HT1080 (cell line): ENCODE measurements around a stretch of chr2.

DNA sequence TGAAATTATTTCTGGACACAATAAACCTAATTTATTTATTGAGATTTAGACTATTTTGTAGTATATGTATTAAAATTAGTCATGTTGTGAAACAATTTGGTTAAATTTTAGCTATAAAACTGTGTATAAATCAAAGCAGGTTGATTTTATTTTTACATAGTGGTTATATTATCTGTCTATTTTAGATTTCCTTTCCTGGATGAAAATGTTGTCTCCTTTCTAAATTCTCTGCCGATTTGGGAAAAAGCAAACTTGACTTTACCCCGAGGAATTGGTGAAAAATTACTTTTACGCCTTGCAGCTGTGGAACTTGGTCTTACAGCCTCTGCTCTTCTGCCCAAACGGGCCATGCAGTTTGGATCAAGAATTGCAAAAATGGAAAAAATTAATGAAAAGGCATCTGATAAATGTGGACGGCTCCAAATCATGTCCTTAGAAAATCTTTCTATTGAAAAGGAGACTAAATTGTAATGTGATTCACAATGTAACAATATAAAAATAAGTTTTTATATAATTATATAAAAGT, 4.2 kb upstream of the ANKAR start:
RAMPAGE:
- cytosol, long total RNA = no peak
- long total RNA = no peak
- nucleus, long total RNA = no peak

DNA sequence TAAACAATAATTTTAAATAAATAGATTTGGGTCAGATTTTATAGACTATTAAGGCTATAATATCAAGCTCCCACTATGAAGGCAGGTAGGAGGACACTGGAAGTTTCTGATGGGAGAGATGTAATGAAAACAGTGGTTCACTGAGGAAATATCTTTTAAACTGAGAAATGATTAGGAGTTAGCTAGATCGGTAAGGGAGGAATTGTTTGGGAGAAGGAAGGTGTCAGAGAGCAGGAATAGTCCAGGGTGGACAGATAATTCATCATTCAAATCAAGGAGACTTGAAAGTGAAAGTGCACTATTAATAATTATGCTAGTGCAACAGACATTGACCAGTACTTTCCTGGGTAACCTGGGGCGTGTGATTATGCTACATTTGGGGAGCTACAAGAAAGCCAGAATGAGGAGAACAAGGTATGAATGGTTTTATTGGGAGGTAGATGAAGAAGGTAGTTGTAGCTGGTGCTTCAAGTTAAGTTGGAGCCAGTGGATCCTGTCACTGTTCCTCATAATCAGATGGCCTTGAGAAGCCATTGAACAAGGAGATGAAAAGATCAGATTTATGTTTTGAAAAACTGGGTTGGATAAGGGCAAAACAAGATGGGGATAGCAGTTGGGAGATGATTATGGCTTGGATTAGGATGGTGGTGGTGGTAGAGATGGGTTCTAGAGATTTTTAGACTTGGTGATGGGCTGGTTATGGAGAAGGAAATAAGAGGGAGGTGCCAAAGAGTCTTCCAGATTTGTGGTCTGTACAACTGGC, 28.4 kb downstream of the ANKAR start:
RAMPAGE:
- cytosol, long total RNA = no peak
- long total RNA = no peak
- nucleus, long total RNA = no peak

RAMPAGE:
- cytosol, long total RNA = no peak
- long total RNA = no peak
- nucleus, long total RNA = no peak
These were observed 38.3 kb downstream of the ANKAR start for GRCh38 chr2:189712656-189713272.

DNA sequence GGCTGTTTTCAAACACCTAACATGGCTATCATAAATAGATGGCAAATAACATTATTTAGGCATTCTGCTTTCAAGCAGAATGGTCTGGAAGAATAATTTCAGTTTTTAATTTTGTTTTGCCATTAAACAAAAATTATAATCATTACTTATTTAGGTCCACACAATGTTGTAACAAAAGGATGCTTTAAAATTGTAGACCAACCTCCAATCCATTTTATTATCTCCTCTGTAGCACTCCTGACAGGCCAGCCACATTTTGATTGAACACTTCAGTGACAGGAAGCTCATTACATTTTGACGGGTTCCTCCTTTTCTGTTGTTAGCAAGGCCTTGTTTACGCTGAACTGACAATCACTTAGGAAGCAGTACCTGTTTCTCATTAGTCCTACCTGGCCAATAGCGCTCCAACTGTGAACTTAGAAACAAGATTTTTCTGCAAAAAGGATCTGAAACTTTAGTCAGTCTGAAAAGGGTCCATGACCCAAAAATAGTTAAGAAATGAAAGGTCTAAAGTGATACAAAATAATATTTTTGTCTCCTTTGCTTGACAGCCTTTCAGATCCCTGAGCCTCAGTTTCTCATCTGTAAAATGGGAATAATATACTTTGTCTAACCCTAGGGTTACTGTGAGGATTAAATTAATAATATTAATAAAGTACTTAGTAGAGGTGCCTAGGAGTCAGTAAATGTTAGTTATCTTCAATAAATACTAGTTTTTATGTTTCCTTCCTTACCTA, 1.4 kb downstream of the C2orf88 start:
RAMPAGE:
- cytosol, long total RNA = no peak
- long total RNA = no peak
- nucleus, long total RNA = no peak

DNA sequence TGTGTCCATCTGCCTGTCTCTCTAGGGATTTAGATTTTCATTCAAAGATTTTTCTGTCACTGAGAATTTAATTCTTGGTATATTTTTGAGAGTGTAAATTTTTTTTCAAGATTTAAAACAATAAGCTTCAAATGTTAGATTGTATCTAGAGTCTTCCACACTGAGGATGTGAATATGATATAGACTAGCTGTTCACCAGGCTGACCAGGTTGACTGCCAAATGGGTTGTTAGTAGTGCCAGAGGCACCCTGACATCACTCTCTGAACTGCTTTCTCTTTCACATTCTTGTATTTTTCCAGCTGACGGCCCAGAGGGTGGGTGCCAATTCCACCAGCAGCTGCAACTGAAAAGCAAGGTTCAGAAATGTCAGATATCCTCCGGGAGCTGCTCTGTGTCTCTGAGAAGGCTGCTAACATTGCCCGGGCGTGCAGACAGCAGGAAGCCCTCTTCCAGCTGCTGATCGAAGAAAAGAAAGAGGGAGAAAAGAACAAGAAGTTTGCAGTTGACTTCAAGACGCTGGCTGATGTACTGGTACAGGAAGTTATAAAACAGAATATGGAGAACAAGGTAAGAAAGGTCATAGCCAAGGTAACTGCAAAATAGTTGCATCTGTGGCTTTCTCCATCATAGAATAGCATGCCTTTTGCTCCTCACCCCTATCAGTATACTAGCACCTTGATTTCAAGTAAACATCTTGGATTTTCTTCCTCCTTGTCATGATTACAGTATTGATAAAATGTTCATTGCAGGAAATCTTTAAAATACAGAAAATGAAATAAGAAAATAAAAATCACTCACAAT, 16.6 kb downstream of the INPP1 start:
RAMPAGE:
- cytosol, long total RNA = no peak
- long total RNA = no peak
- nucleus, long total RNA = no peak

DNA sequence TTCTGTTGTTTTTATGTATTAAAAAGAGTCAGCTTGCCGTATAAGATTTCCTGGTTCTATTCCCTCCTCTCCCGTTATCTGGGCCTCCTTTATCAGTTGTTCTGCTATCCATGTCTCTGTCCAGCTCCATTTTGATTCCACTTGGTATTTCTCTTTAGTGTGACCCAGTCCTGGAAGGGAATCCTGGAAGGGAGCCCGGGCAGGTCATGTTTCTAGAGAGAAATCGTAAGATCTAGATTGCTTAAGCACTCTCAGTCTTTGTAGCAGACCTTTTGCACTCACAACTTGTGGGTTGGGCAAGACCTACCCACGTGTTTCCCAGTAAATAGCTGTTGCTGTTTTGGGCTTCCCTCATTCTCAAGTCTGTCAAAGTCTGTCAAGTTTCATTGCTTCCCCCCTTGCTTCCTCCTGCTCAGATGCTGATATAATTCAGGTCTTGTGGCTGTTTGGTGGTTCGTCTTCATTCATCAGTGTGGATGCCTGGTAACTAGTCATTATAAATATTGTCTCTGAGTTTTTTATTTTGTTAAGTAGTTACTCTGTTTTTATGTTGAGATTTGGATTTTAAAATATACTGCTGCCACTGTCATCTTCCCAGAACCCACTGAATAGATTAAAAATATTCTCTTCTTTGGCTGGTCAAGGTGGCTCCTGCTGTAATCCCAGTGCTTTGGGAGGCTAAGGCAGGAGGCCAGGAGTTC, 17.4 kb upstream of the NEMP2 start:
RAMPAGE:
- cytosol, long total RNA = no peak
- long total RNA = no peak
- nucleus, long total RNA = no peak

RAMPAGE:
- cytosol, long total RNA = no peak
- long total RNA = no peak
- nucleus, long total RNA = no peak
These were observed 5.5 kb downstream of the NAB1 start for GRCh38 chr2:190654215-190655001.

DNA sequence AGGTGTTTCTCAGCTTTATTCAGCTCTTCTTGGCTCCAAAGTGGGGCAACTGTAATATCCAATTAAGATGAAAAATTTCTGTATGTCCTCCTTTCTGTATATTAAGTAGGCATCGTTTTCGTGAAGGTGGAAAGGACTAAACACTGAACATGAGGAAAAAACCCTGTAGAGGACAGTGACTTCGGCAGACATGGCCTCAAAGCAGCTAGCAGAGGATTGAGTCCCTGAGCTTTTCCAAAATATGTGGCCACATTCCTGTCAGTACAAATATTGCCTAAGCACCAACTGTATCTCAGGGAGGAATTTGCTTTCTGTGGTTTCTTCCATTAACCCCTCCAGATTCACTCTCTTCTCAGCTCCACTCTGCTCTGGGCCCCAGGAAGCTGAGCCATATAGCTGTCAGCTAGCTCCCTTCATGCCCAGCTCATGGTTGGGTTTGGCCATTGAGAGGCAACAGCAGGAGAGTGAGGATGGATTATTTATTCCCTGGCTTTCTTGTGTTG, 67.8 kb upstream of the GLS start:
RAMPAGE:
- cytosol, long total RNA = no peak
- long total RNA = no peak
- nucleus, long total RNA = no peak

DNA sequence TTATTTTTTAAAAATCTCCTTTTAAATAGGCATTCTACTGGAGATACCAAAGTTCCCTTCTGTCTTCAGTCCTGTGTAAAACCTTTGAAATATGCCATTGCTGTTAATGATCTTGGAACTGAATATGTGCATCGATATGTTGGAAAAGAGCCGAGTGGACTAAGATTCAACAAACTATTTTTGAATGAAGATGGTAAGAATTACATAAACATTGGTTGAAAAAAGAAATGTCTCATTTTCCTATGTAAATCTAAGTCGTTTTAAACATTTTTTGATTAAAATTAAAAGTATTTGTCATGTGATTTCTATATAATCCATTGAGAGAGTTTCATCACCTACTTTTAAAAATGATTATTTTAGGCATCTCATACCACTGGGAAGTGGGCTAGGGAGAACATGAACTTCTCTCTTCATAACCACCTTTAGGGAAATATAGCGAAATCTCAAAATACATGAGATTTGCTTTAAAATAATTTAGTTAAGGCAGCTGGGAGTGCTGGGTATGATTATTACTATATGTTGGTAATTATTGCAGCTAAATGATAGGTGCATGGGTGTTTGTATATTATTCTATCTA, 24.4 kb downstream of the GLS start:
RAMPAGE:
- cytosol, long total RNA = no peak
- long total RNA = no peak
- nucleus, long total RNA = no peak

RAMPAGE:
- cytosol, long total RNA = no peak
- long total RNA = no peak
- nucleus, long total RNA = no peak
These were observed 52.2 kb downstream of the GLS start for GRCh38 chr2:190932714-190933418.

DNA sequence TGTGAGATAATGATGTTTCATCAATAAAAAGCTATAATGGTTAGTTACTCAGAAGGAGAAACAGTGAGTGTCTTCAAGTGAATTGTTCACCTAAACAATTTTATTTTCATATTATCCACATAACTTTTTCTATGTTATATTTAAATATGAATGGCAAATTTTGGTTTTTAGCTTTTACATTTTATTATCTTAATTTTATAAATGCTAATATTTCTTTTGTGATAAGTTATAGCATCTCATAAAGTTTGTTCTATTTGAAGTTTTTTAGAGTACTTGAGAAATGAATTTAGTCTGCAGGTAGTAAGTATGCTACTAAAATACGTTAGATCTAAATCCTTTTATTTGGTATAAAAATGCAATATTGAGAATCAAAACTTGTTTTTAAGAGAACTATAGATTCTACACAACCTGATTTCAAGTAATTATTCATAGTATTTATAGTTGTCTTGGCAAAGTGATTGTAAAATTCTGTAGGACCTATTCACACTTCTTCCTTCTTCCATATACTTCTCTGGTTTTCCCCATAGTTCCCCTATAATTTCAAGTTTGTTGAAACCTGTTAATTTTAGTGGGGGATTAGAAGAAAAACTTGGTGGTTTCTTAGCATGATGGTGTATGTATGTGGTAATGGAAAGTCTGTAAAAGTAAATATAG, 53.1 kb downstream of the GLS start:
RAMPAGE:
- cytosol, long total RNA = no peak
- long total RNA = no peak
- nucleus, long total RNA = no peak

GRCh38 chr2:190950545-190951739, 63.0 kb downstream of the STAT1 start:
RAMPAGE:
- cytosol, long total RNA = no peak
- long total RNA = no peak
- nucleus, long total RNA = no peak

DNA sequence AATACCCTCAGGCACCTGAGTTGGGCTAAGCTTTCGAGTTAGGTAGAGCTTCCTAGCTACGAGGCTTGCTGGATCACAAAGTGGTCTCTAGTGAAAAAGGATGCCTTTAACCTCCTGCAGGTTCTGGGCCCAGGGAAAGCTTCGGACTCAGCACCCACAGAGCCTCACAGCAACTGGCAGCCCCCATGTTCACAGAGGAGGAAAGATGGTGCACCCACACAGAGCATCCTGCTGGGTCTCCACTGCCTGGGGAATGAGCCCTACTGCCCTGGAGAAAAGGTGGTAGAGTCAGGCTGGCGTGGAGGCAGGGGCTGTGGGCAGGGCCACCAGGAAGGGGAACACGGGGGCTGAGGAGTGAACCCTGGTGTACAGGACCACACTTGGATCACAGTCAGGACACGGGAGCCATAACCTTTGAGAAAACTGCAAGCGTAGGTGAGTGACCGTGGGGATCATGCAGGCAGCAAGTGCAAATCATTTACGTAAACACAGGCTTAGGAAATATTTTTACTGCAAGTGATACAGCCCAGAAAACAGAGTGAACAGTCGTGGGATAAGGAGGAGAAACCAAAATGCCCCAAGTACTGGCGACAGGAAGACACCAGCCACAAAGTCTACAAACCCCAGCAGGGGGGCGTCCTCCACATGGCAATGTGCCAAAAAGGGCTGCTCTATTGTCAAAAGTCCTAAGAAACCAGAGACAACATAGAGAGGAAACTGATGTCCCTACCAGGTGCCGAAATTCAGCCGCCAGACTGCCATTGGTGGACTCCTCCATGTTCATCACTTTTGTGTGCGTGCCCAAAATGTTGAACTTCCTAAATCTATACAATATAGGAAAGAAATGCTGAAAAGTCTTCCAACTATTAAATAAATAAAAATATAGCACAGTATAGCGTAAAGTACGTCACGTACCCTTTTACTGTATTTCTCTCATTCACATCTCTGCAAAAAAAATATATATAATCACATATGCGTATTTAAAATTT, 27.6 kb downstream of the STAT1 start:
RAMPAGE:
- cytosol, long total RNA = no peak
- long total RNA = no peak
- nucleus, long total RNA = no peak

GRCh38 chr2:191150073-191150830, 542 bp downstream of the STAT4 start:
RAMPAGE:
- cytosol, long total RNA = no peak
- long total RNA = no peak
- nucleus, long total RNA = no peak

DNA sequence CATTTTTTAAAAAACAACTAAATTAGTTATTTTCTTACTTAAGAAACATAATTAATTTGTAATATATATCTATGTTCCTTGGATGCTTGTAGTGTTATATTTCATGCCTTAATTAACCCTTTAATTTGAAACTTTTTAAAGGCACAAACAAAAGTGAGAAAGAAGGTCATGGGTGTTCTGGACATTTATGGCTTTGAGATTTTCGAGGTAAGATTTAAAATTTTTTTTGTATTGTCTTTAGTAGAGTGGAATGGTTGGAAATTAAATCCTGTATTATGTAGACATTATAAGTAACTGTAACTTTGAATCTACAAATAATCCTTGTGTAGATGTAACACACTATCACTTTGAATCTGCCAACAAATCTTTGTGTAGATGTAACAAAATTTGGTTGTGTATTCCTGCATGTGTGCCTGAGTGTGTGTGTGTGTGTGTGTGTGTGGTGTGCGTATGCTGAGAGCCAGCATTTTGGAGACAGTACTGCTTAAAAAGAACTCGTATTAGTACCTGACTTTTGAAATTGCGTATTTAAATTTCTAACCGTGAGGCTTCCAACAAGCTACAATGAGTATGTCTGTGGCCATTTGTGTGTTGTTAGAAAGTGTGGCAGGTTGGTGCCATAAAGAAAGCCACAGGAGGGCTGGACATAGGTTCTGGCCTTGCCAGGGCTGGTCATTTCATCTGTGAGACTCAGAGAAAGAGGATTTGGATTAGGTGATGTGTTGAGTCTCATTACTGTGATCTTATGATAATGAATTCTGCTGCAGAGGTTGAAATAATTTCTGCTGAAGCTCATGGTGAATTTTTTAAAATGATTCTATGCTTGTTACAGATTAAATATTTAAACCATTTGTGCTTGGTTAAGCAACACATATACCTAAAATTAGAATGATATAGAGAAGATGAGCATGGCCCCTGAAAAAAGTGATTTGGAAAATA, 125.2 kb downstream of the MYO1B start:
RAMPAGE:
- cytosol, long total RNA = no peak
- long total RNA = no peak
- nucleus, long total RNA = no peak

GRCh38 chr2:191680089-191680847, 2.3 kb downstream of the NABP1 start:
RAMPAGE:
- cytosol, long total RNA = no peak
- long total RNA = no peak
- nucleus, long total RNA = no peak

DNA sequence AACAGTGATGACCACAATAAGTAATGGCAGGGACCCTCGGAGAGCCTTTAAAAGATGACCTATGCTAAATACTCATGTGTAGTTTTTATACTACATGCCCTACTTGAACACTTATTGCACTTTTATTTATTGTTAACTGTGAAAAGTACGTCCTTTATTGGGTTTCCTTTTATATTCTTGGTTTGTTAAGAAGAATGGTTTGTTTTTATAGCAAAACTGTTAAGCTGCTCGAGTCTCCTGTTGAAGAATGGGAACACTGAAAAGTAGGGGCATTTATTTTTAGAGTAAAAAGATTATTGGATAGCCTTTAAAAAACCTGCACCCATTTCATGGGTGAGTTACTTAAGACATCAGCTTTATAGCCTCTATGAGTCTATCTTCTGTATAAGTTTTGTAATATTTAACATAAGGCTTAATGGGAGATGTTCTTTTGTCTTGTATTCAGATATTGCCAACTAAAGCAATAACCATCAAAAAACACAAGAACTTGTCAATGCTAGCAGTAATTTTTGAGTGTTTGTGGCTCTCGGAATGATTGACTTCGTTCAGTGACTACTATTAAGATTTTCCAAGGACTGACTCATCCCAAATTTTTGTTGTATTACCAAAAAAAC, 7.9 kb downstream of the NABP1 start:
RAMPAGE:
- cytosol, long total RNA = no peak
- long total RNA = no peak
- nucleus, long total RNA = no peak

DNA sequence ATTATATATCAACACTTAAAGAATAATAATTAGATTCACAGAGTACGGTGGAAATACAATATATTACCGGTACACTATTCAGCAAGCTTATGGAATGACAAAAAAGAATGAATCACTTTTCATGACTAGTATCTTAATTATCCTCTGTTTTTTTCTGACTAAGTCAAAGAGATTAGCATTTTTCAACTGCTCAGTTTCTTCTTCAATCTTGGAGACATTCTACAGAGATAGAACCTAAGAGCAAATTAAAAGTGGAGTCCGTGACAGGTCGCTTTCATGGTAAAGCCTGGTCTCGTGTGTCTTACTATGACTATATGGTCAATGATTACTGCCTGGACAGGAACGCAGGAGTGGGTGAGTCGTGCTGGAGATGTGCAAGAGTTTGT, 11.4 kb downstream of the CAVIN2 start:
RAMPAGE:
- cytosol, long total RNA = no peak
- long total RNA = no peak
- nucleus, long total RNA = no peak

GRCh38 chr2:191846087-191846851, 619 bp downstream of the CAVIN2 start:
RAMPAGE:
- cytosol, long total RNA = no peak
- long total RNA = no peak
- nucleus, long total RNA = no peak

DNA sequence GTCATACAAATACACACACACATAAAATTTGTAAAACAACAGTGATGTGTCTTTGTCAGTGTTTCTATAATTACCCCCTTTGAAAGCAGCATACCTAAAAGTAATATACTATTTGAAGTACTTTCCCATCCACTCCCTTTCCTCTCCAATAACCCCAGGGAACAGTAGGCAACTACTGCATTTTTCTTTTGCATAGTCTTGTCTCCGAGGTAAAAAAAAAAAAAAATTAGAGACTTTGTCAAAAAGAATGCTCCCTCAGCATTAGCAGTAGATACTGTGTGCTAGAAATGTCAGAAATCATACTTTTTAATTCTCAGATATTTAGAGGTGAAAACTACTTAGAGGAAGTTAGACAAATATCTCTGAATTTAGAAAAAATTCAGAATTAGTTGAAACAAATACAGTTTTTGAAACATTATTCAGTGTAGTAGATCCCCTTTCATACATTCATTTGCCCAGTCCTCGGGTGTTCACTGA, 29.2 kb downstream of the TMEFF2 start:
RAMPAGE:
- cytosol, long total RNA = no peak
- long total RNA = no peak
- nucleus, long total RNA = no peak